Mesenchymal stem cell of Wharton's jelly (primary cell): ENCODE measurements around the gene DNAJC21.

DNA sequence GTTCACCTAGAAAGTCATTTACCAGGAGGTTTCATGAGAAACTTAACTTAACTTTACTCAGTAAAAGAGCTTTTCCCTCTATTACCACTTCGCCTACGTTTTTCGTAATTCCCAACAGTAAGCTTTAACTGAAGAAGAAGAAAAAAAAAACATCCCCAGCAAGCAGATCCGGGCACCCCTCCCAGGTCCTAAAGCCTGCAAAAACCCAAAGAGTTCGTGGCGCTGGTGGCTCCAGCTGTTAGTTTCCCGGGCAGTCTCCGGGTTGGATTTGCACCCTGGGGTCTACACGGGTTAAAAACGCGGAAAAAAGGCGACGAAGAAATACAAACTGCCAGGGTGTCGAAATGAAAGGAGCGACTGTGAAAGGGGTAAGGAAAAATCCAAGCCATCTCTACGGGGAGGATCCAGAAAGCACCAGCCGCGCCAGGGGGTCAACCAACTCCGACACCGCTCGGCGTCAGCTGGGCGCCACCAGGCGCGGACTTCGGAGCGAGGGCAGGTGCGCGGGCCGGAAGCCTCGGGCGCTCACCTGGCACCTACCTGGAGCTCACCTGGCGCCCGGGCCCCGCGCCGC lies 826 bp downstream of the GOLPH3 start:
- CAGE, long polyA plus RNA, result no peak

DNA sequence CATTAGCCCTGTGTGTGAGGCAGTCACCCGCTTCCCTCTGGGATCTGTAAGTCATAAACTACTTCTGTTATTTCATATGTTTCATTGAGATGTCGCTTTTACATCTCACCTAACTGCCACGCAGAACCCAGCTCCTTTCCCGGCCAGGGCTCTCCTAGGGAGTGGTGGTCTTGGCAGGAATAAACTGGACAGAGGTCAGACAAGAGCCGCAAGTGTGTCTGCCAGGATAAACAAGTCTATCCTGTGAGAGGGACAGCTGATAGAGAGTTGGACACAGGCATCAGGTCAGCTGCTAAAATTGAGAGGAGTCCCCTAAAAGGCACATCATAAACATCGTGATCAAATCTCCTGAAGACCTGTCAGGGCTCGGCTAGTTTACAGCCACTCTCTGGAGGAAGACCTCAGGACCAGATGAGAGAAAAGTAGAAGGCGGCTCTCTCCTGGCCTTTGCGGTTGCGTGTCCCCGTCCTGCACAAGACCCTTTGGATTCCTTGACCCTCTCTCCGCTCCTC lies 30.0 kb upstream of the GOLPH3 start:
- CAGE, long polyA plus RNA, result no peak

- CAGE, long polyA plus RNA, result no peak
Measured at GRCh38 chr5:32233421-32234642, 59.7 kb upstream of the GOLPH3 start.

- CAGE, long polyA plus RNA, result no peak
Measured at GRCh38 chr5:32241430-32242180, 67.5 kb upstream of the GOLPH3 start.

DNA sequence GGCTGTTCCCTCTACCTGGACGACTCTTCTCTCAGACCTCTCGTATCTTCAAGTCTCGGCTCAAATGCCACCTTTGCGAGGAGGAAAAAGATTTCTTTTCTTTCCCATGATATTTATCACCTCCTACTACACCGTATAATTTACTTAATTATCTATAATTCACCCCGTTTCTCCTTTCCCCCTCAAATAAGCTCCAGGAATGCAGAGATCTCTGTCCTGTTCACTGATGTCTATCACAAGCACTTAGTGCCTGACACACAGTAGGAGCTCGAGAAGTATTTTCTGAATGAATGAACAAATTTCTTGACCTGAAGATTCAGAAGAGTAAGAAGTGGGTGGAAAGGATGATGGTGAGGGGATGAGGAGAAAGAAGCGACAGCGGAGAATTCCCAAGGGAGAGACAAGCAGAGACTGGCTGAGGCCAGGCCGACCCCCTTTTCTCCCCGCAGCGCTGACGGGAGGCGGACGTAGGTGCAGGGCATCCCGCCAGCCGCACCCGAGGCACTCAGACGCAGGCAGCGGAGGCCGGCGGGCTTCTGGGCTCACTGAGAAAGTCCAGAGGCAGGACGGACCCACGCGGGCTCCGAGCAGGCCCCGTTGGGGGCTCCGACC lies 827 bp downstream of the MTMR12 start:
- CAGE, long polyA plus RNA, result no peak

- CAGE, long polyA plus RNA, result no peak
Measured at GRCh38 chr5:32331128-32331629, 18.4 kb upstream of the MTMR12 start.

GRCh38 chr5:32595201-32596020 lies 10.1 kb downstream of the SUB1 start:
- CAGE, long polyA plus RNA, result no peak

DNA sequence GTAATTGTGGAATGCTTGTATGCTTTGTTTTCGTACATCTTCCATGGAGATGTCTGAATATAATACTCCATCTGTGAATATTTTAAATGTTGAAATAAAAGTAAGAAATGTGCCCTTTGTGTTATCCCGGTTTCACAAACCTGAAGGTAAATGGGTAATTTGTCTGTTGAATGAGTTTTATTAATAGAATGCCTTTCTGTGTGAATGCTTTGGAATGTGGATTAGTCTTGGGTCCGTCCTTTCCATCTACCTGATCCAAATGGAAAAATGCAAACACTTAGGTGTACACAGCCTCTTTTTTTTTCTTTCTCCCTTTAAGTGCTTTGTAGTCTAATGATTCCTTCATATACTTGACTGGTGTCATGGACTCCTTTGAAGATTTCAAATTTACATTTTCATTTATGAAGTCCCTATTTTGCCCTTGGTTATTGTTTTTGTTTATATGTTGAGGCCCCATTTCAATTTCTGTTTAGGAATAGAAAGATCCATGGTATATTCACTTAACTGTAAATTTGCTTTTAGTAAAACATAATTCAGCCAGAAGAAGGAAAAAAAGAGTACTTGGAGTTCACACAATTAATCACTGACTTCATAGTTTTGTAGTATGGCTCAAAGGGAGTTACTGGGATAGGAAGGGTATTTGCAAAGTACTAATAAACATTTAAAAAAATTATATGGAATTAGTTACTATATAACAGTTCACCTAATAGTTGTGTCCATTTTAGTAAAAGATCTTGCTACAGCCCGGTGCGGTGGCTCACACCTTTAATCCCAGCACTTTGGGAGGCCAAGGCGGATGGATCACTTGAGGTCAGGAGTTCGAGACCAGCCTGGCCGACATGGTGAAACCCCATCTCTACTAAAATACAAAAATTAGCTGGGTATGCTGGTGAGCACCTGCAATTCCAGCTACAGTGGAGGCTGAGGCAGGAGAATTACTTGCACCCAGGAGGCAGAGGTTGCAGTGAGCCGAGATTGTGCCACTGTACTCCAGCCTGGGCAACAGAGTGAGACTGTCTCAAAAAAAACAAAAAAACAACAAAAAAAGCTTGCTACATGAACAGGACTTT lies 18.9 kb downstream of the SUB1 start:
- CAGE, long polyA plus RNA, result no peak

GRCh38 chr5:32605497-32606130 lies 20.3 kb downstream of the SUB1 start:
- CAGE, long polyA plus RNA, result no peak

- CAGE, long polyA plus RNA, result no peak
Measured at GRCh38 chr5:32806110-32806309, 94.9 kb downstream of the NPR3 start.

GRCh38 chr5:33008740-33009132 lies 297.6 kb downstream of the NPR3 start:
- CAGE, long polyA plus RNA, result no peak

- CAGE, long polyA plus RNA, result no peak
Measured at GRCh38 chr5:34167301-34167985, 124.4 kb upstream of the C1QTNF3 start.

- CAGE, long polyA plus RNA, result no peak
Measured at GRCh38 chr5:34503239-34504392, 152.5 kb upstream of the RAI14 start.

DNA sequence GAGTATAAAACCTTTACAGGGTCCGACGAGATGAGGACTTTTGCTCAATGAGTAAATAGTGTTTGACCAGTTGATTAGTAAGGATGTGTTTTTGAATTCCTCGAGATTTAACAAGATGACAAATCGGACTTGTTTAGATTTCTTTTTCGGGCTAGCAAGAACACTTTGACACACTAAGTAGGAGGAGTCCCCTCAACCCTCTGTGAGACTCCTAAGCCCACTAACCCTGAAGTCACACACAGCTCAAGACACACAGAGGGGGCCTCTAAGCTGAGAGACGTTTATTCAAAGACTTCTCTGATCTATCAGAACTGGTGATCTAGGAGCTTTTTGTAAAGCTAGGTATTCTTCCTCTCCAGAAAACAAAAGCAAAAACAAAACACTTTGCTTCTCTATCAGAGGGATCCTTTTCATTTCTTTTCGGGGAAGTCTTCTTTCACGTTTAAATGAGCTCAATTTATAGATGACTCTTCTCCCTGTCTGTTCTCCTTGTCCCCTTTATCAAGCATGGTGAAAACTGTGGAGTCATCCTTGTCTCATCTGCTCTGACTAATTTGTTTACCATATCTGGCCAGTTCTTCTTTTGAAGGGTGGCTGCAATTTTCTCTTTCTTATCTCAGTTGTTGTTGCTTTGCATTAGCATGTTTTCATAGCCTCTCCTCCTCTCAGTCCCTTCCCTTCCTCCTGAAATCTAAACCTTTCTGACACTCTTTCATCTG lies 68.7 kb upstream of the RAI14 start:
- CAGE, long polyA plus RNA, result no peak

- CAGE, long polyA plus RNA, result no peak
Measured at GRCh38 chr5:34911287-34911972, 3.9 kb downstream of the RAD1 start.

- CAGE, long polyA plus RNA, result no peak
Measured at GRCh38 chr5:34928843-34929724, at the start of gene DNAJC21. TSS of gene DNAJC21 (plus strand) at chr5:34929559.

DNA sequence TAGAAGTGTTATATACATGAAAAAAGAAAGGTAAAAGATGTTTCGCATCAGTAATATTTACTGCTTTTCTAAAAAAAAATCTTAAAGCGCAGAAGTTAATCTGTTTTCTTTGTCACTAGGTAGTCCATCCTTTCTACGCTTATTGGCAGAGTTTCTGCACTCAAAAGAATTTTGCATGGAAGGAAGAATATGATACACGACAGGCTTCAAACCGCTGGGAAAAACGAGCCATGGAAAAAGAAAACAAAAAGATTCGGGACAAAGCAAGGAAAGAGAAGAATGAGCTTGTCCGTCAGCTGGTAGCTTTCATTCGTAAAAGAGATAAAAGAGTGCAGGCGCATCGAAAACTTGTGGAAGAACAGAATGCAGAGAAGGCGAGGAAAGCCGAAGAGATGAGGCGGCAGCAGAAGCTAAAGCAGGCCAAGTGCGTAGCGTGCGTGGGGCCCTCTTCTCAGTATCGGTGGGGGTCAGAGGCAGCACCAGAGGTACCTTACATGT lies 7.9 kb downstream of the DNAJC21 start:
- CAGE, long polyA plus RNA, result no peak

DNA sequence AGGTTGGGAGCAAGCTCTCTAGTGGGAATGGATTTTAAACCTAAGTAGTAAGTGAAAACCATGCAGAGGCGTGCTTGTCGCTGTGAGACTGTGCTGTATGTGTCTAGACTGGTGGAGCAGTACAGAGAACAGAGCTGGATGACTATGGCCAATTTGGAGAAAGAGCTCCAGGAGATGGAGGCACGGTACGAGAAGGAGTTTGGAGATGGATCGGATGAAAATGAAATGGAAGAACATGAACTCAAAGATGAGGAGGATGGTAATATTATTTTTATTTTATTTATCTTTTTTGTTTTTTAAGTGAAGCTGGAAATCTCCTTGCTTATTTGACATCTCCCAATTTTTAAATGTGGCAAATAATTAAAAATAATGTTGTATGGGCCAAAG lies 9.4 kb downstream of the DNAJC21 start:
- CAGE, long polyA plus RNA, result no peak

DNA sequence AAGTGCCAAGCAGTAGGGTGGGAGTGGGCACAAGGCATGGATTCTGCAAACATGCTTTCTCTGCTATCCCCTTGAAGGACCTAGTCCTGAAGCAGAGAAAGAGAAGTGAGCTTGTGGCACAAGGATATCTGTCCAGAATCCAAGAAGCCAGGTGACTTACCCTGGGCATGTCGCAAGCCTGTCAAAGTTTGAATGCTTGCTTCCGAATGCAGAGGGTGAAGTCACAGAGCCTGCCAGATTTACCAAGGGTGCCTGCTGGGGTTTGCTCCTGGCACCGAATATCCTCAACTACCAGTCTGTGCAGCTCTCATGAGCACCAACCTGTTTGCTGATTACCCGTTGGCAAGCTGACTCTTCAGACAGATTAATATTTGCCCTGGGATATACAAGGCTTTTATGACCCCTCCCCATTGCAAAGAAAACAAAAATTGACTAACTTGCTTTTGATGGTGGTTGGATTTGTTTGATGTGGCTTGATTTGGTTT lies 82.1 kb upstream of the AGXT2 start:
- CAGE, long polyA plus RNA, result no peak

- CAGE, long polyA plus RNA, result no peak
Measured at GRCh38 chr5:35187900-35188242, 42.4 kb downstream of the PRLR start.